Mesangial cell (primary cell): ENCODE results near the genes GPS2 and SHBG.

GRCh38 chr17:7288147-7288896 lies 6.1 kb downstream of the YBX2 start:
- RAMPAGE, long total RNA = no peak

GRCh38 chr17:7306650-7307499 lies 553 bp upstream of the EIF5A start:
- RAMPAGE, long total RNA = no peak

- RAMPAGE, long total RNA = no peak
These were observed 1.3 kb downstream of the EIF5A start for GRCh38 chr17:7308512-7309355.

DNA sequence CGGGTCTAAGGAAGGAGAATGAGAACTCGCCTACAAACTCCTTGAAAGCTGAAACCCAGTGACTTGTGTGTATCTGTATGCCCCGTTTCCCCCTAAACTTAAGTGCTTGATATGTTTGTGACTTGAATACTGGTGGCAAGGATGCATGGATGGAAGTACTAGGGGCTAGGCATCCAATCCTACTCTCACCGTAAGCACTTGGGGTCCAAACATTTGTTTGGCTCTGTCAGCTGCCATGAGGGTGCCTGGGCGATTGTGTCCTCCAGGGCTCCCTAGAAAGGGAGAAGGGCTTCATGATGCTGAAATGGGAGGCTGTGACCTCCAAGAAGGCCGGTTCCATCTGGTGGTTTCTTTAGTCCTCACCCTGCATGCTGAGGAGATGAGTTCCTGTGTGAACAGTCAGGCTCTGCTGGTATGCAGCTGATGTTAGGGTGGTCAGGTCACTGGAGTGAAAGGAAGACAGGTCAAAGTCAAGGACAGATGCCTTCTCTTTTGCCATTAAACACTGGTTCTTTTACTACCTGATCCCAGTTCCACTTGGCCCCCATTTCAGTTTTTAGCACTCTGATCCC lies 1.4 kb downstream of the GPS2 start:
- RAMPAGE, long total RNA = no peak

- RAMPAGE, long total RNA = start-site peak on the minus strand at chr17:7315345-7315384, 1,463 reads
These were observed at the start of gene GPS2 for GRCh38 chr17:7314741-7315756. GPS2 (minus strand) TSS chr17:7315360.

DNA sequence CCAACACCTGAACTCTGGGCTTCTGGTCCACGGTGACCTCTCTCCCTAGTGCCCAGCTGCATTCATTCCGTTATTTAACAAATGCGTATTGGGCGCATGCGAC lies 1.1 kb upstream of the KCTD11 start:
- RAMPAGE, long total RNA = no peak

DNA sequence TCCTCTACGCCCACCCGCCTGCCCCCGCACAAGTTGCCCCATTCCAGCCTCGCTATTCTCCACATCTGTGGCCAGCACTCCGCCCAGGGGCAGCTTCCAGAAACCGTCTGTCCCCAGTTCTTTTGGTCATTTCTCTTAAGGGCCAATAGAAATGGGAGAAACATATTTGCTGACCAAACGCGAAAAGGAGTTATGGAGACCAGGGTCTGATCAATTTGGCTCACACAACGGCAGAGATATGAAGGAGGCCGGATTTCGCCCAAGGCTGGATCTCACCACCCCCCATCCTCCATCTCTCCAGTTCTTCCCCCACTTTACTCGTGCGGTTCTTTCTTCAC lies 1.7 kb upstream of the FGF11 start:
- RAMPAGE, long total RNA = no peak

DNA sequence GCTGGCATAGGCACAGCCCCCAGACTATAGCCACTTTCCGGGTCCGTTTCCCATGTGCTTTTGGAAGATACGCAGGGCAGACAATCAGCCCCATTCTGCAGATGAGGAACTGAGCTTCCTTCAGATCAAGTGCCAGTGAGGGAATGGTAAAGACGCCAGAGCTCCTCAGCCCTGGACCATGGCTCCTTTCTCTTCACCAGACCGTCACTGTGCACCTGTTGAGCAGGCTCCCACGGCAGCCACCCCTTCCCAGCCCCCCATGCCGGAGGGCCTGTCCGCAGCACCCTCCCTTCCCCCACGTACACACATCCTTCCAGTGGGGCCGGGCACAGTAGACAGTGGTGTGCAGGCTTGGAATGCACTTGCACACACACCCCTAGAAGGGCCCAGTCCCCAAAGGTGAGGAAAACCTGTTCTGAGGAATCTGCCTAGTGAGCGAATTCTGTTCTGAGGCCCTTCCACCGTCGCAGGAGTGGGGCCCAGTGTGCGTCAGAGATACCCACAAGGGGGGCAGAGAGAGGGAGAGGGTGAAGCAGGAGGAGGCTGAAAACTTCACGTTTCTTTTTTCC lies 2.1 kb downstream of the ZBTB4 start:
- RAMPAGE, long total RNA = no peak

GRCh38 chr17:7477778-7478399 lies 1.5 kb downstream of the ZBTB4 start:
- RAMPAGE, long total RNA = no peak

- RAMPAGE, long total RNA = no peak
These were observed 17.8 kb downstream of the SLC35G6 start for GRCh38 chr17:7498880-7499648.

GRCh38 chr17:7629717-7630359 lies at the start of gene SHBG:
SHBG (plus strand) TSS chr17:7630135.
- RAMPAGE, long total RNA = no peak

- RAMPAGE, long total RNA = no peak
These were observed 9.9 kb downstream of the TP53 start for GRCh38 chr17:7677361-7677847.

- RAMPAGE, long total RNA = no peak
These were observed 1.5 kb downstream of the KDM6B start for GRCh38 chr17:7835282-7836217.

GRCh38 chr17:7838600-7839442 lies 4.8 kb downstream of the KDM6B start:
- RAMPAGE, long total RNA = no peak

DNA sequence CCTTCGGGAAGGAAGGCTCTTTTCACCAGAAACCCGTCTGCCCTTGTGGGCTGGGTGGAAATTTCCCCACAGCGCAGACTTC lies 9.3 kb downstream of the KDM6B start:
- RAMPAGE, long total RNA = no peak

- RAMPAGE, long total RNA = no peak
These were observed 8.8 kb upstream of the TMEM88 start for GRCh38 chr17:7845729-7846782.

GRCh38 chr17:7848774-7849832 lies 5.8 kb upstream of the TMEM88 start:
- RAMPAGE, long total RNA = no peak

DNA sequence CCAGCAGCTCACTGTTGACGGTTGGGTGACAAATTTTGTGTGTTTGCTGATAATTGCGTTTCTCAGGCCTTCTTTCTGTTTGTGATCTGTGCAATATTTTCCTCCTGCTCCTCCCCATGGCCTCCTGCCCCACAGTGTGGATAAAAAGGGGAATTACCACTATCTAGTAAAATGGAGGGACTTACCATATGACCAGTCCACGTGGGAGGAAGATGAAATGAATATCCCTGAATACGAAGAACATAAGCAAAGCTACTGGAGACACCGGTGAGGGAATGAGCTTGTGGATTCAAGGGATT lies 9.2 kb downstream of the CHD3 start:
- RAMPAGE, long total RNA = no peak

- RAMPAGE, long total RNA = no peak
These were observed 4.6 kb downstream of the CNTROB start for GRCh38 chr17:7936653-7937032.

- RAMPAGE, long total RNA = no peak
These were observed 19.7 kb downstream of the CNTROB start for GRCh38 chr17:7951467-7952404.